BJ (cell line): ENCODE measurements around the genes MINDY4 and MATCAP2.

DNA sequence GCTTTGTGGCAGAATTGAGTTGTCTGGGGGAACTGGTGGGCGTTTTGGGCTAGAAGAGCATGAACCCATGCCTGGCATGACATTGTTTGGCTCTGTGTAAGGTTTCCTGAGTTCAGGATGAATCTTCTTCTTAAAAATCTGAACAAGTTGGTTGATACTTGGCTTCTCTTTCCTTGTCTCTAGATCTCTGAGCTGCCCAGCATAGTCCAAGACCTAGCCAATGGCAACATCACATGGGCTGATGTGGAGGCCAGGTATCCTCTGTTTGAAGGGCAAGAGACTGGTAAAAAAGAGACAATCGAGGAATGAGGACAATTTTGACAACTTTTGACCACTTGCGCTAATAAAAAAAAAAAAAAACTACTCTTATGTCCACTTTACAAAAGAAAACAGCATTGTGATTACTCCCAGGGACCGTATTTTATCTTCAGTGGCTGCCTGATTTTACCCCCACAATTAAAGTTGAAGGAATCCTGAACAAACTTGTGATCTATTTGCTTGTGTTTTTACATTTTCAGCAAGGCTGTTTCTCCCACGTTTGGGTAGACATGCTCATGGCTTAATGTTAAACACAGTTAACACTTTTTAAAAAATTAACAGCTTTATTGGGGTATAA lies 39.0 kb downstream of the GARS1 start:
- CAGE, long polyA plus RNA, result no peak
- RRBS, result no CpG with 5 or more reads among the region's 5 CpGs

DNA sequence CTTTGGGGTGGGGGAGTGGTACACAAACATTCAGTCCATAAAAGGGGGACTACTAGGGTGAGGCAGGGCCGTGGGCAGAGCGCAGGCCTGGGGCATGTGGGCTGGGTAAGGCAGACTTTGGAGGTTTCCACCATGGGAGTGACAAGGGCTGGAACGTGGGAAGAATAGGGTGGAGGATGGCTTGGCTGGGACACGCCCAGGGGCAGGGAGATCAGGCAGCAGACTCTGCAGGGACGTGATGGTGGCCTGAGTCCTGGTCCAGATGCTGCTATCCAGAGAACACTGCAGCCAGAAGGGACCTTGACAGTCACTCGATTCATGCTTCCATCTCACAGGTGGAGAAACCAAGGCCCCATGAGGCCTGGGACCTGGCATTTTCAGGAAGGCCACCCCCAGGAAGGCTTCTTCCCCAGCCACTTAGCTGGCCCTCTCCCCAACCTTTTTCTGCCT lies 24.7 kb upstream of the CRHR2 start:
- CAGE, long polyA plus RNA, result no peak
- RRBS, result no CpG with 5 or more reads among the region's 6 CpGs

DNA sequence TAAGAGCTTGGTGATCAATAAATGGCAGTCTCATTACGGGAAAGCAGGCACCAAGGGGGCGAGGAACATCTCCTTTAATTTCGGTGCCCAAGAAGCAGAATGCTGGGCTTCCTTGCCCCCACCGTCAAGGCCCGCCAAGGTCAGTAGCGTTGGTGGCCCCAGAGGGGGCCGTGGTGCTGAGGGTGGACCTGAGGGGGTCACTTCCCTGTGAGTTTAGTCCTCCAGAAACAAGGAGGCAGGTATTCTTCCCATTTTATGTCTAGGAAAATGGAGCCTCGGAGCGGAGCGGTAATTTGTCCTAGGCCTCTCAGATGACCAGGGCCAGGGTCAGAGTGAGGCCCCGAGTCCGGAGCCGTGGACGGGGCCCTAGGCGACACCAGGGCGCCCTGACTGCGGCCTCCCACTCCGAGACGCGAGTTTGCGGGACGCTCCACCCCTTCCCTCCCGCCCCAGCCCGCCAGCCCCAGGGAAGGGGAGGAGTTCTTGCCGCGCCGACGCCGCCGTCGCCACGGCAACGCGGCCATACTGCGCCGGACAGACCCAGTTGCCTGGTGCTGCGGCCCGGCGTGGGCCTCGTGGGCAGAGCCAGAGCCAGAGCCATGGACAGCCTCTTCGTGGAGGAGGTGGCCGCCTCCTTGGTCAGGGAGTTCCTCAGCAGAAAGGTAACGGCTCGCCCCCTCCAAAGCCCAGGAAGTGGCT lies at the start of gene MINDY4:
MINDY4 (plus strand) TSS at position 523 of the 699 bp plus-strand sequence.
- CAGE, long polyA plus RNA, result start-site peak on the plus strand centred at position 529 of the sequence, 20 bp wide, 54 and 40 reads in 2 replicates
- RRBS, result no CpG with 5 or more reads among the region's 44 CpGs

DNA sequence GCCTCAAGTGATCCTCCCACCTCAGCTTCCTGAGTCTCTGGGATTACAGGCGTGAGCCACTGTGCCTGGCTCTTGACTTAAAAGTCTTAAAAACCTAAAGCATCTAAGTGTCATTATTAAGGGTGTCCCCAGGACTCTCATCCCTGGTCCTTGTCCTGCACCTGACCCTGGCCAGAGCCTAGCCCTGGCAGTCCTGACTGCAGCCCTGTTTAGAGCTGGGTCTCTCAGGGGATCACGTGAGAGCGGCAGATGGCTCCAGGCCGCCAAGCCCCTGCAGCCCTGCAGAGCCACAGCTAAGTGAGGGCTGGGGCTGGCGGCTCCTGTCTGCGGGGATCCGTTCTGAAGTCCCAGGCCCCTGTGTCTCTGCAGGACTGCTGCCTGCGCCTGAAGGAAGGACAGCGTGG lies 25.5 kb upstream of the GHRHR start:
- CAGE, long polyA plus RNA, result no peak
- RRBS, result no CpG with 5 or more reads among the region's 9 CpGs

- CAGE, long polyA plus RNA, result no peak
- RRBS, result no CpG with 5 or more reads among the region's 2 CpGs
Measured at GRCh38 chr7:32669543-32670044, 174.3 kb downstream of the AVL9 start.

GRCh38 chr7:32889844-32890405 lies 1.6 kb downstream of the KBTBD2 start:
- CAGE, long polyA plus RNA, result no peak
- RRBS, result no CpG with 5 or more reads among the region's 5 CpGs

DNA sequence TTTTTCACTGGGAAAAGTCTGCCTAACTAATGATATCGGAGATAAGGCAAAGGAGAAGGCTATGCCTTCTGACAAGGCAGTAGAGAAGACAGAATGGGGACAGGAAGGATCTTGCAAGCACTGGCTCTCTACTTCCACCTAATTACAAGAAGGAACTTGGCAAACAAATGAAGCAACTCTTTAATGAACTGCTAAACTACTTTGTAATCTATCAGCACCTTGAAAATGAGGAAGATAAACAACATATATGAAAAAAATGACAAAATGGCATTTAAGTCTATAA lies 12.1 kb downstream of the NT5C3A start:
- CAGE, long polyA plus RNA, result no peak
- RRBS, result no CpG with 5 or more reads among the region's 1 CpG

- CAGE, long polyA plus RNA, result no peak
- RRBS, result no CpG with 5 or more reads among the region's 2 CpGs
Measured at GRCh38 chr7:33630683-33631157, 274.6 kb upstream of the BMPER start.

DNA sequence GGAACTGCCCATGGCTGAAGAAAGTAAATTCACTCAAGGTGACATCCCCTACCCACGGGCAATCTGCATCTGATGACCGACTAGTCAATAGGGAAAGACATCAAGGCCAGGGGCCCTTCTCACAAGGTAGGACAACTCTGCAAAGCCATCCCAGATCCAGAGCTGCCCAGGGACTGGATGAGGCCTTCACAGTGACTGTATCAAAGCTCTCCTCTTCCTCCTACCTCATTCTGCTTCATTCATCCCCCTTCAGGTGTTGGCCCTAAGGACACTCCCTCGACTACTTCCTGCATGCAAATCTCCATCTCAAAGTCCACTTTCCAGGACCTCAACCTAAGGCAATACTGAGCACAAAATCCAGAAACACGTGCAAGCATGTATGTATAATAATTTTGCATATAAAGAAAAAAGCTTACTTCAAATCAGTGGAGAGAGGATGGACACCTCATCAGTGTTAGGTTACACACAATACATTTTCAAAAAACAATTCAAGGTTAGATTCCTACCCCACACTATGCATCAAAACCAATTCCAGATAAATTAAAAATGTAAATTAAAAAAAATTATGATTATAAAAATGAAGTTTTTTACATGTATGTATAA lies 25.1 kb downstream of the DPY19L1 start:
- CAGE, long polyA plus RNA, result no peak
- RRBS, result no CpG with 5 or more reads among the region's 4 CpGs

- CAGE, long polyA plus RNA, result no peak
- RRBS, result no CpG with 5 or more reads among the region's 3 CpGs
Measured at GRCh38 chr7:35386780-35387080, 132.8 kb upstream of the TBX20 start.

DNA sequence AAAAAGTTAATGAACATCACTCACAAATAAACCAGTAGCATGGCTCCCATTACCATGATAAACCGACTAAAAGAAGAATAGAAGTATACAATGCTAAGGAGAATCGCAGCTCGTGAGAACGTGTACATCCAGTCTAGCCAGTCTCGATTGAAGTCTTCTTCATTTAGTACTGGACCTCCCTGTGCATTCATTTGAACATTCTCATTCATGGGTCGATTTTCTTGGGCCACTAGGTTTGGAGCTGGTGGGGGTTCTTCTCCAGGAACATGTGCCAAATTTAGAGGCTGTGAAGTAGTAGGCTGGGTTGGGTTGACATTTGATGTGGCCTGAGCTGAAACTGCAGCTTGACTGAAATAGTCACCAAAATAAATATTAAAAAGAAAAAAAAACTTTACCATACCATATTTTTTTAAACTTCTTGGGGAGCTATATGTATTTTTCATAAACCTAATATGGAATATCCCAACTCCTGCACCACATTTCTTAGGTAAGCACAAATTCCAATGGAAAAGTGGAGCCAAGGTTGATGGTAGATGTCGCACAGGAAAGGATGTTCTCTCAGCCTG lies 59.7 kb downstream of the HERPUD2 start:
- CAGE, long polyA plus RNA, result no peak
- RRBS, result no CpG with 5 or more reads among the region's 7 CpGs

DNA sequence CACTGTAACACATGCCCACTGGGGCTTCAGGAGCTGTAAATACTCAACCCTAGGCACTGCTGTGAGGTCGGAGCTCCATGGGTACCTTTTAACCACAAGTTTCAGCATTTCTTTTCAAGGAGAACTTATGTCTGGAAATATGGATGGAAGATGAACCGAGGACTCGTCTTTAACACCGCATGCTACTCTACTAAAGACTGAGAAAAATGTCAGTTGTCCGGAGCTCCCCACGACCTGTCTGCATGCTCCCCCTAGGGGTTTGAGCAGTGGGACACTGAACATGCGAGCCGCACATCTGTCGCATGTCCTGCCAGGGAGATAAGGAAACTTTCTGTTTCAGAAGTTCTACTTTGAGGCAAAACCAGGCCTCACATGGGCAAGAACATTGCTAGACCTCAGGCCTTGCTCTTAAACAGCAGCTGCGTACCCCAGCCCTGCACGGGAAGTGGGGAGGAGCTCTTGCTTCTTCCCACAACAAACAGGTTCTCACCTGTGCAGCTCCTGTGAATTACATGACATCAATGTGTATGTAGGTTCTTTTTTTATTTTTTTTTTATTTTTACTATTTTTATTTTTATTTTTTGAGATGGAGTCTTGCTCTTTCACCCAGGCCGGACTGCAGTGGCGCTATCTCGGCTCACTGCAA lies 30.3 kb upstream of the HERPUD2 start:
- CAGE, long polyA plus RNA, result no peak
- RRBS, result no CpG with 5 or more reads among the region's 14 CpGs

DNA sequence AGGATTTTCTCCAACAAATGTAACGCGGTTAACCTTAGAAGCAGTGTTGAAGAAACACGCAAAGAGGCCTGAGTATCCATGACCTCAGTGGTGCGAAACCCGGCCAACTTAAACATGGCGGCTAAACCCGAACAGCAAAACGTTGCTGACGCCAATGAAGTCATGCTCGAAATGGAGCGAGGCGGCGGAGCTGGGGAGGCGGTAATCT lies 178 bp upstream of the SEPTIN7 start:
- CAGE, long polyA plus RNA, result no peak
- RRBS, result no CpG with 5 or more reads among the region's 14 CpGs

GRCh38 chr7:36037038-36037820 lies 115.8 kb upstream of the EEPD1 start:
- CAGE, long polyA plus RNA, result no peak
- RRBS, result 6% methylated on average over 3 of the region's 15 CpGs

DNA sequence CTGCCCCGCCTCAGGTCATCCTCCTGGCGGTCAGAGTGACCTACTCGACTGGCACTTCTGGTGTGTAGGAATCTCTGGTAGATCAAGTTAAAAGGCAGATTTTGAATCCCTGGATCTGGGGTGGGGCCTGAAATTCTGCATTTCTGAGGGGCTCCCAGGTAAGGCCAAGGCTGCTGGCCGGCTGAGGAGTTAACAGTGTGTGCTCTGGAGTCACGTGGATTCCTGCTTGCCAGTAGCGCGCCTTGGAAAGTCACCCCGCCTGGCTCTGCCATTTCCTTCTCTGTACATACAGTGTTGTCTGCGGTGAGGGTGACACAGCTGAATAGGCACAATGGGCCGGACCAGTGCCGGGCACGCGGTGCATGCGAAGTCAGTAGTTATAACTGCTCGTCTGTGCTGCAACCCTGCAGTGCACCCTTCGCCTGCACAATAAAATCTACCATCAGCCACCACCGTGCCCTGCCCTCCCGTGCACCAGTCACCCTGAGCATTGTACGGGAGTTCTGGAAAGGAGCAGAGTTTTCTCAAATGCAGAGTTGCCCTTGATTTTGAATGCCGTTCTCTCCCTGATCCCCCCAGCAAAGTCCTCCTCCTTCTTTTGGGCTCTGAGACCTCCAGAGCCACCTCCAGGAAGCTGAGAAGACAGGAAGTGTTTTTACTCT lies 67.9 kb upstream of the EEPD1 start:
- CAGE, long polyA plus RNA, result no peak
- RRBS, result no CpG with 5 or more reads among the region's 20 CpGs

DNA sequence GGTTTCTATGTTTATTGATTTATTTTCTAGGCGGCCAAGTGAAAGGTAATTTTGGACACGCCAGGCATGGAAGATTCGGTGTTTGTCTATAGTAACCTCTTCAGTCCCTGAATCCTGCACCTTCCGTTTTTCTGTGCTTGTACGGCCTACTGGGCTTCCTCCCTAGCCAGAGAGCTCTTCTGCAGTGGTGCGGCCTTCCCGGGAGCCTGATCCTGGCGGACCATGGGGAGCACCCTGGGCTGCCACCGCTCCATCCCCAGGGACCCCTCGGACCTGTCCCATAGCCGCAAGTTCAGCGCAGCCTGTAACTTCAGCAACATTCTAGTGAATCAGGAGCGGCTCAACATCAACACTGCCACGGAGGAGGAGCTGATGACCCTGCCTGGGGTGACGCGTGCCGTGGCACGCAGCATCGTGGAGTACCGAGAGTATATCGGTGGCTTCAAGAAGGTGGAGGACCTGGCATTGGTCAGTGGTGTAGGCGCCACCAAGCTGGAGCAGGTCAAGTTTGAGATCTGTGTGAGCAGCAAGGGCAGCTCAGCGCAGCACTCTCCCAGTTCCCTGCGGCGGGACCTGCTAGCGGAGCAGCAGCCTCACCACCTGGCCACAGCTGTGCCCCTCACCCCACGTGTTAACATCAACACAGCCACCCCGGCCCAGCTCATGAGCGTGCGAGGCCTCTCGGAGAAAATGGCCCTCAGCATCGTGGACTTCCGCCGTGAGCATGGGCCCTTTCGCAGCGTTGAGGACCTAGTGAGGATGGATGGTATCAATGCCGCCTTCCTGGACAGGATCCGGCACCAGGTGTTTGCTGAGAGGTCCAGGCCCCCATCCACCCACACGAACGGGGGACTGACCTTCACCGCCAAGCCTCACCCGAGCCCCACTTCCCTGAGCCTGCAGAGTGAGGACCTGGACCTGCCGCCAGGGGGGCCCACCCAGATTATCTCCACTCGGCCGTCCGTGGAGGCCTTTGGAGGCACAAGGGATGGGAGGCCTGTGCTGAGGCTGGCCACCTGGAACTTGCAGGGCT lies 1.4 kb downstream of the EEPD1 start:
- CAGE, long polyA plus RNA, result no peak
- RRBS, result no CpG with 5 or more reads among the region's 46 CpGs

GRCh38 chr7:36175794-36176399 lies 22.8 kb downstream of the EEPD1 start:
- CAGE, long polyA plus RNA, result no peak
- RRBS, result no CpG with 5 or more reads among the region's 11 CpGs

GRCh38 chr7:36298766-36299393 lies 68.2 kb downstream of the MATCAP2 start:
- CAGE, long polyA plus RNA, result no peak
- RRBS, result 89% methylated on average over 4 of the region's 19 CpGs

GRCh38 chr7:36366456-36367506 lies at the start of gene MATCAP2:
Gene MATCAP2, minus strand, starts transcription at chr7:36367240.
- CAGE, long polyA plus RNA, result no peak
- RRBS, result 2% methylated on average over 34 of the region's 99 CpGs

DNA sequence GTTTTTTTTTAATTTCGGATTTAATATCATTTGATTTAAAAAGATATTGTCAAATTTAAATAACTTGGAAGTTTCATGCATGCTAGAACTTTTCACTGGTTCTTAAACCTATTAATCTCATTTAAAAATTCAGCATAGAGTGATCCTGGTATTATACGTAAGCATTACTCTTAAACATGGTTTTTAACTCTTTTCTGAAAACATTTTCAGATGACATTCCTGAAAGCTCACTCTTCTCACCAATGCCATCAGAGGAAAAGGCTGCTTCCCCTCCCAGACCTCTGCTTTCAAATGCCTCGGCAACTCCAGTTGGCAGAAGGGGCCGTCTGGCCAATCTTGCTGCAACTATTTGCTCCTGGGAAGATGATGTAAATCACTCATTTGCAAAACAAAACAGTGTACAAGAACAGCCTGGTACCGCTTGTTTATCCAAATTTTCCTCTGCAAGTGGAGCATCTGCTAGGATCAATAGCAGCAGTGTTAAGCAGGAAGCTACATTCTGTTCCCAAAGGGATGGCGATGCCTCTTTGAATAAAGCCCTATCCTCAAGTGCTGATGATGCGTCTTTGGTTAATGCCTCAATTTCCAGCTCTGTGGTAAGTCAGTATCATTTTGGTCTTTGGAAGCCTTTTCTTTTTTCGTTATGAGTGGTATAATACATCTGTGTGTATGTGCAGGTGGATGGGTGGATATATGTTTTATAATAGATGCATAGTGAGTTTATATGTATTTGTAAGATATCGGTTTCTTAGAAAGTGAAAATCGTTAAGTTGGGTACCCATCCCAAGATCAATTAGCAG lies 16.5 kb downstream of the ANLN start:
- CAGE, long polyA plus RNA, result no peak
- RRBS, result no CpG with 5 or more reads among the region's 10 CpGs